PC-3 (cell line): ENCODE measurements around a stretch of chr6.

- RAMPAGE, long total RNA = no peak
Observed at GRCh38 chr6:156774419-156775032, 2.7 kb upstream of the ARID1B start.

DNA sequence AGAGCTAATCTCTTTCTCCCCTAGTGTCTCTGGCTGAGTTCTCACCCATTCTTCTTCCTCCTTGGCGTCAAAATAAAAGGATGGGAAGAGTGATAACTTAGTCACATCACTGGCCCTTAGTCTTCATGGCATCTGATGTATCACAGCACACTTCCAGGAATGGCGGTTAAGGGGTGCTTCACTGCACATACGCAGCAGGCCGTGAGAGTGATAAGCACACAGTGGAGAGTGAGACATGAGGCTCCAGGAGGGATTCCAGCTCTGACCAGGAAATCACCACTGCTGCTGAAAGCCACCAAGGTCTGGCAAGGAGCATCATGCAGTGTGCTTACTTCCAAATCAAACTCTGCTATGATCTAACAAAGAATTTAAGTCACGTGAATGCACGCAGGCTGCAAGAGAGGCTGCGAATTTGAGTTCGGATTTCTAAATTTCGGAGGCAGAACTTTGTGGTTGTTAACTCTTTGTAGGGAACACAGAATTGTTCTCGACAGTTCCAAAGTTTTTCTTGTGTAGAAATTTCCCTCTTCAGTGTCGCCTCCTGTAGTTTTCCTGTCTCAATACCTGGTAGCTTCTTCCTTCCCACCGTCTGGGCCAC, 62.5 kb downstream of the ARID1B start:
- RAMPAGE, long total RNA = no peak

DNA sequence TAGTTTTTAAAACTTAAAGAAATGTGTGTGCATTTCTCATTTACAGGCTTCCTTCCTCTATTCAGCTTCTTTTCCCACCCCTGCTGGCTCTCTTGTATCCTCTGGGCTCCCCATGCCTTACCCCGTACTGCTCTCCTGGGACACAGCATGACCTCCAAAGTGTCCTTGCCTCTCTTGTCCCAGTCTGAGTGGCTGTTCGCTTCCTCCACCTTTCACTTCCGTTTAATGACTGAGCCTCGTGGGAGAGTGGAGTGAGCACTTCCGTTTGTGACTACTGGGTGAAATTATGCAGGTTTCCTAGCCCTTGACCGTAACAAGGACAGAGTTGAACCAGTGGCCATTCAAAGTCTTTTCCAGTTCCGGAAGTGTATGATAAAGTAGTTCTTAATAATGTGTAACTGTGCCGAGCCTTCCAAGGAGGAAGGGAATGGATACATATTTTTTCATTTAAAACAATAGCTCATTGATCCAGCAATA, 109.2 kb downstream of the ARID1B start:
- RAMPAGE, long total RNA = no peak

GRCh38 chr6:156953207-156954118, 176.3 kb downstream of the ARID1B start:
- RAMPAGE, long total RNA = no peak

DNA sequence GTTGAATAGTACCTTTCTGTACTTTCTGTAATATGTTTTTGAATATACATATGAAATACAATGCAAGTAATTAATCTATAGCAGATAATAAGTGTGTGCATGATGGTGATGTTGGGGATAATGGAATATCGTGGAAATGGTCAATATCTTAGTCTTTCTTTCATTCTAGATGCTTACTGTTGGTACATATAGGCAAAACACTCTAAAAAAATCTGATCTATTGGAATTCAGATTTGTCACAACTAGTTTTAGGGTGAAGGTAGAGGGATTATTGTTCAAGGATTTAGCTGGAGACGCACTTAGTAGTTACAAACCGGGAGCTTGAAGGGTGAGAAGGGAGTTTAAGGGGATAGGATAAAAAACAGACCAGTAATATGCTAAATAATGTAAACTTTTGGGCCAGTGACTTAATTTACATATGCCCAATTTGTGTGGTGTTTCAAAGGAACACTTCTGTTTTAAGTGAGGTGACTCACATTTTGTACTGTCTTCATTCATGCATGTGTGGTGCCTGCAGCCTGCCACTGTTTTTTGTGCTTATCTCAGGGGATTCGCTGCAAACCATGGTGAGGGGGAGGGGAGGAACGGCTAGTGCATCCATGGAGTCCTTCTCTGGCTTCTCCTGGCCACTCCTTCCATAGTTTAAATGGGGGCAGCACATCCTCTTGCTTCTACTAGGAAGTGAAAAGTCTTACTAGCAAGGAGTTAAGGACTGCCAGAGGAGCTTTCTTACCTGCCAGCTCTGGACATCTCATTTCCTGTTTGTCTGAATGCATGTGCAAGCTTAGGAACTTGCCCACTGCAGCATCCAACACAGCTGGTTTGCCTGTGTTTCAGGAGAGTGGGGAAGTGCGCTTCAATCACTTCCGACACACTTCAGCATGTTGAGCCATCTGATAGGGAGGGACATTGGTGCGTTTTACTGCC, 211.0 kb downstream of the ARID1B start:
- RAMPAGE, long total RNA = no peak

- RAMPAGE, long total RNA = no peak
Observed at GRCh38 chr6:157010631-157011177, 233.5 kb downstream of the ARID1B start.

GRCh38 chr6:157022169-157022467, 244.9 kb downstream of the ARID1B start:
- RAMPAGE, long total RNA = no peak

DNA sequence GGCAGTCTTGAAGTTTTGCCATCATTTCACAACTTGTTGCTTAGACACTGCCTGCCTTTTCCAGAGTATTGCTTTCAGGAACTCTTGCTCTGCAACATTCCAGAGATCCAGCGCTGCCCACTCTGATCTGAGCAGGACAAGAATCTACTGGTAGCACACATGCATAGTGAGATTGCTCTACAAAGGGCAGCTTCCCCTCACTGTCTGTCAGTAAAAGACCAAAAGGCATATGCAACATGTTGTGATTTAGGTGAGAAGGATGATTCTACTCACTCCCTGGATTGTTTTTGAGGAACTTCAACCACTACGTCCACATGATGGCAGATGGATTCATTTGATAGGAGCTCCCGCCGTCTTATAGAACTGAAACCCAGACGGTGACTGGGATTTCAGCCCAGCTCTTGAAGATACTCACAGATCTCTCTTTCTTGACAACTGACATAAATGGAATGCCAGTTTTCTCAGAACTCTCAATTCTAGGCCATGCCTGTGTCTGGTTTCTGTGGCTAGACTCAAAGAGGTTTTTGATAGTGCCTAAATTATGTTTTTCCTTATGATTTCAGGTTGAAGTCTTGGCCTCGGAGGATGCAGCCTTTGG, 259.2 kb downstream of the ARID1B start:
- RAMPAGE, long total RNA = no peak

GRCh38 chr6:157097430-157097941, 225.8 kb downstream of the TMEM242 start:
- RAMPAGE, long total RNA = no peak

DNA sequence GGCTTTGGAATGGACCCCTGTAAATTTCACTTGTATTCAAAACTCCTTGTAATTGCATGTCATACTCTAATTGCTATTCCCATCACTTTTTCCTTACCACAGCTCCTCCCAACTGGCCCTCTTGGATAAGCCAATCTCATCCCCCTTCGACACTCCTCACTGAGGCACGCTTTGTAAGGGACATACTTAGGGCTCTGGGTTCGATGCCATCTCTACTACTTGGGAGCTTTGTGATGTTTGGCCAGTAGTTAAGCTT, 1.4 kb upstream of the ZDHHC14 start:
- RAMPAGE, long total RNA = no peak

DNA sequence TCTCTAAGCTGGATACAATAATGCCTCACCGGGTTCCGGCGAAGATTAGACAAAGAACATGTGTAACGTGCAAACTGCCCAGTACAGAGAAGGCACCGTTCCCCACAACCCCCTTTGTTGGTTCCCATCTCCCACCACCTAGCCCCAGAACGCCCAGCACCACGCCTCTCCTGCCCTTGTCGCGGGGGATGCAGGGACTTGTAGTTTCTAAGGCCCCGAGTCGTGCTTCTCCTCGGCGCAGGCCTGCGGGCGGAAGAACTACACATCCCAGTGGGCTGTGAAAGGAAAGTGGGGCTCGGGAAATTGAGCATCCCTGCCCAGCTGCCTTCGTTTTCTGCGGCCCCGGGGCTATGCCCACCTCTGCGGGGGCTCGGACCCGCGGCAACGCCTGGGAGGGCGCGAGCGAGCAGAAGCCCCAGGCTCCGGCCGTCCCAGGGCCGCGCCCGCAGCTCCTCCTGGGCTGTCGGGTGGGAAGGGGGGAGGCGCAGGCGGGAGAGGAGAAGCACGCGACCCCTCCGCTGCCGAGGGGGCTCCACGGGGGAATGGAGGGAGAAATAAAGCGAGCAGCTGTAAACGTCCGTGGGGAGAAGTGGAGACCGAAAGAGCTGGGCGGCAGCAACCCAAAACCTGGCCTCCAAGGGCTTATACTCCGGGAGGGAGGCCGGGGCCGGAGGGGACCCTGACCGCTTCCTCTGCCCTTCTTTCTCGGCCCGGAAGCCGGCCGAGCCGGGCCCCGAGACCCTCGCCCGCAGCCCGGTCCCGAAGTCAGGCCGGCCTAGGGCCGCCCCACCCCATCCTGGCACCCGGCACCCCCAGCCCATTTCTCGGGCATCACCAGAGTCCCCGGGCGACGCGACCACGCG, 878 bp upstream of the ZDHHC14 start:
- RAMPAGE, long total RNA = no peak

GRCh38 chr6:157427947-157428454, 47.0 kb downstream of the ZDHHC14 start:
- RAMPAGE, long total RNA = no peak

DNA sequence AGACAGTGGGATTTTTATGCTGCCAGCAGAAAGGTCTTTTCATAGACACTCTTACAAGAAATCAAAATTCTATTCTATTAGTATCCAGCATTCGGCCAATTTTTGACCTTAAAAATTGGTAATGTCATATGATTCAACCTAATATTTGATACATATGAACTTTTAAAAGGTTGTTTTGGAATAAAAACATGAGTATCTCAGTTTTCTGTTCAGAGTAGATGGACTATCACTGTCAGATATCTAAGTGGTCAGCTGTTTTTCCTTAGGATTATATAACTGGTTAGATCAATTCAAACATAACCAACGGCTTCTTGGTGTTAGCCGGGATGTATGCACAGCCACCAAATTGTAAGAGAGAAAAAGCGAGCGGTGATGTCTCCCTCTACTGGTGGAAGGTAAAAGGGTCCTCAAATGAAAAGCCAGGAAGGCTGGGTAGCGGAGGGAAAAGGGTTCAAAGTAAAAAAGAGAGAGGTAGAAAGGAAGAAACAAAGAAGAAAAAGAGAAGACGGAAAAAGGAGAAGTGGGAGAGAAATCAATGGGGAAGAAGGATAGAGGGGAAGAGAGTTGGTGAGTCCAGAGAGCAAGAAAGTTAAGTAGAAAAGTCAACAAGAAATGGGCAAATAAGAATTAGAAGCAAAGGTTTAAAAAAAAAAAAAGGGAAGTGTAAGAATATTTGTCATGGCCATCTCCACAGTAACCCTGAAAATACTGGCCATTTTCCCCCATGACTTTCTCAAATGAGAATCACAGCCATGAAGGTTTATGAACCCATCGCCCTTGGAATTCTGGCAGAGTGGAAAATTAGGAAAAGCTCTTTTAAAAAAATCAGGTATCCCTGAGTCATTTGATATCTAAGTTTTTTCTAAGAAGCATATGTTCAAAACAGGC, 155.8 kb upstream of the SNX9 start:
- RAMPAGE, long total RNA = no peak

DNA sequence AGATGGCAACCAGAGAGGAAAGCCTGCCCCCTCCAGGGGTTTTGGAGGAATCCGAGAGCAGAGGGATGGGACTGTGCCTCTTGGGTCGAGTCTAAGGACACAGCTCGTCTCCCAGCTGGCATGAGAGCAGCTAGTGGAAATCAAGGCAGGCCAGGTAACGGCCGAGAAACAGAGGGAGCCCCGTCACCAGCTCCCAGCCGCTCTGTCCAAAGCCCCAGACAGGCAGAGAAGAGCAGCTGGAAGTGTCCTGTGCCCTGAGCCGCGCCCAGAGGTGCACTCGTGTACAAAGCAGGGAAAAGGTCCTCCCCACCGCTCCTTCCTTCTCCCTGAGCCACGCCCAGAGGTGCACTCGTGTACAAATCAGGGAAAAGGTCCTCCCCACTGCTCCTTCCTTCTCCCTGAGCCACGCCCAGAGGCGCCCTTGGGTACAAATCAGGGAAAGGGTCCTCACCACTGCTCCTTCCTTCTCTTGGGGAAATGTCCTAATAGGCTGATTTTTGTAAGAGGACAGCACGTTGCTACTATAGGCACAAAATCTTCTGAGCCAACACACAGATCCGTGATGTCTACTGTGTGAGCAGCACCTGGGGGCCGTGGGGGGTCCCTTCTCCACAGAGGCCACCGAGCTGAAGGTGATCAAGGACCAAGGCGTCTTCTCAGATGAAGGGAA, 133.8 kb upstream of the SNX9 start:
- RAMPAGE, long total RNA = no peak

DNA sequence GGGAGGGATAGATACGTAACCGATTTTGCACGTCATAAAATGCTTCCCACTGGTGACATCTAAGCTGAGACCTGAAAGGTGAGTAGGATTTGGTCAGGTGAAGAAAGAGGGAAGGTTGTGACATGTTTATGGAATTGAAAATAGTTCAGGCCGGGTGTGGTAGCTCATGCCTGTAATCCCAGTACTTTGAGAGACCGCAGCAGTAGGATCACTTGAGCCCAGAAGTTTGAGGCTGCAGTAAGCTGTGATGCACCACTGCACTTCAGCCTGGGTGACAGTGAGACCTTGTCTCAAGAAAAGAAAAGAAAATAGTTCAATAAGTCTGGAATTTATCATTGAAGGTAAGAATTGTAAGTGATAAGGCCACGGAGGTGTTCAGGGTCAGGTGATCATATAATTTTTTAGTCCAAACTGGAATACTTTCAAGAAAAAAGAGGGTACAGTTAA, 25.8 kb downstream of the SNX9 start:
- RAMPAGE, long total RNA = no peak

DNA sequence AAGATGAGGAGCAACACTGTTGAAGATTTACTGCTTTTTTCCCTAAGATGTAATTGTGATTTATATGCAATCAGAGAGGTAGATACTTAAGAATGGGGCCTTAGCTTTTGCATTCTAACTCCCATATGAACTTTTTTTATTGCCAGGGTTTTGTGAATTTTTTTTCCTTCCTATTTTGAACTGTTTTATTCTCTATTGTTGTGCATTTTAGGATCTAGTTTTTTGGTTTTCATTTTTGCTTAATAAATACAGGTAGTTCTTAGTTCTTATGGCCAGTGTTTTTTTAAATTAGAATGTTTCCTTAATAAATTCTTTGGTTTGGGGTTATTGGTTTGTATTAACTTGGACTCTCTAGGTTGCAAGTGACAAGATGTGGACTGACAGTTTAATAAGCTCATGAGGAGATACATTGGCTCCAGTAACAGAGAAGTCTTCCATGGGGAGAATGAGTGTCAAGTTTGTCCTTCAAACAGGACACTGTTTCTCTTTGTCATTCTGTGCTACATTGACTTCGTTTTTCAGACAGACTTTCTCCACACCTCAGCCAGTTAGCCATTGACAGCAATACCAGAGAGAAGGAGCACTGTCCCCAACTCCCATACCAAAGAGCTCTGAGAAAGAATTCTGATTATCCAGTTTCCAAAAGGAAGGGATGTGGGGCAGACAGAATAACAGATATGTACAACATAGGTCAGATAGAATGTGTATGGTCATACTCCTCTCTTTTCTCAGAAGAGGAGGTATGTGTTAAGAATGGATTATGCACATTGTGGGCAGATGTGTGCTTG, 39.7 kb downstream of the SNX9 start:
- RAMPAGE, long total RNA = no peak

DNA sequence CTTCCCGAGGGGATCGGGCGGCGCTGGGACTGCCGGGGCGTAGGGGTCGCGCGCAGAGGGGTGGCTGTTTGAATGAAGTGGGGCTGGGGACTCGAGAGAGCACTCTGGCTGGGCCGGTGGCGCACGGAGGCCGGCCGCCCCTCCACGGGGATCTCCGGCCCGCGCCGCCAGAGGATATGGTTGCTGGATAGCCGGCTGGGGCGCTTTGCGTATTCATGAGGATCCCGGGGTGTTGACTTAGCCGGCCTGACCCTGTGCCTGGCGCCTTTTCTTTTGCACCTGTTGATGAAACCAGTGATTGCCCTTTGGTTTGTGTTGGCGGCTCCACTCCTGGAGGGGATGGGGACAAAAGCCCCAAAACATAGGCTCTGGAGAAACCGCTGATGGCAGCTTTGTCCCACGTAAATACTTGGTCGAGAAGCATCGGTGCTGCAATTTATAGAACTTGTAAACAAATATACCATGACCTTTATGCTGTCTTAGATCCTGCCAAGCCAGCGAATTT, 558 bp downstream of the SYNJ2 start:
- RAMPAGE, long total RNA = no peak

GRCh38 chr6:157982674-157983263, 1.1 kb downstream of the SYNJ2 start:
- RAMPAGE, long total RNA = no peak

GRCh38 chr6:158002112-158002680, 20.5 kb downstream of the SYNJ2 start:
- RAMPAGE, long total RNA = no peak

- RAMPAGE, long total RNA = no peak
Observed at GRCh38 chr6:158016858-158017402, 35.3 kb downstream of the SYNJ2 start.